HTERT-HM (cell line): Measurements from ENCODE around the genes C16orf96 and RBFOX1.

GRCh38 chr16:4347853-4348622 lies 3.1 kb downstream of the PAM16 start:
- RRBS: 67% methylated on average over 1 of the region's 16 CpGs

- RRBS: 0% methylated on average over 1 of the region's 15 CpGs
These were observed 887 bp upstream of the VASN start for GRCh38 chr16:4370531-4371391.

DNA sequence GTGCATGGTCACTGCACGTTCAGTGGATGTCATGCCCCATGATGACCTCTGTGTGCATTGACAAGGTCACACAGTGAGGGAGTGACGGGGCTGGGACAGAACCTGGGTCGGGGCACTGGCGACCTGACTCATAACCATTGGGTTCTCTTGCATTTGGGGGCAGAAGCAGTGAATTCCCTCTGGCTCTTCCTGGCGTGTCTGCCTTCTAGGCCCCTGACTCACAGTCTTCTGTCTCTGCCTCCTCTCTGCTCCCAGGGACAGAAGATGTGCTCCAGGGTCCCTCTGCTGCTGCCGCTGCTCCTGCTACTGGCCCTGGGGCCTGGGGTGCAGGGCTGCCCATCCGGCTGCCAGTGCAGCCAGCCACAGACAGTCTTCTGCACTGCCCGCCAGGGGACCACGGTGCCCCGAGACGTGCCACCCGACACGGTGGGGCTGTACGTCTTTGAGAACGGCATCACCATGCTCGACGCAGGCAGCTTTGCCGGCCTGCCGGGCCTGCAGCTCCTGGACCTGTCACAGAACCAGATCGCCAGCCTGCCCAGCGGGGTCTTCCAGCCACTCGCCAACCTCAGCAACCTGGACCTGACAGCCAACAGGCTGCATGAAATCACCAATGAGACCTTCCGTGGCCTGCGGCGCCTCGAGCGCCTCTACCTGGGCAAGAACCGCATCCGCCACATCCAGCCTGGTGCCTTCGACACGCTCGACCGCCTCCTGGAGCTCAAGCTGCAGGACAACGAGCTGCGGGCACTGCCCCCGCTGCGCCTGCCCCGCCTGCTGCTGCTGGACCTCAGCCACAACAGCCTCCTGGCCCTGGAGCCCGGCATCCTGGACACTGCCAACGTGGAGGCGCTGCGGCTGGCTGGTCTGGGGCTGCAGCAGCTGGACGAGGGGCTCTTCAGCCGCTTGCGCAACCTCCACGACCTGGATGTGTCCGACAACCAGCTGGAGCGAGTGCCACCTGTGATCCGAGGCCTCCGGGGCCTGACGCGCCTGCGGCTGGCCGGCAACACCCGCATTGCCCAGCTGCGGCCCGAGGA lies 9.3 kb downstream of the VASN start:
- RRBS: no CpG with 5 or more reads among the region's 57 CpGs

DNA sequence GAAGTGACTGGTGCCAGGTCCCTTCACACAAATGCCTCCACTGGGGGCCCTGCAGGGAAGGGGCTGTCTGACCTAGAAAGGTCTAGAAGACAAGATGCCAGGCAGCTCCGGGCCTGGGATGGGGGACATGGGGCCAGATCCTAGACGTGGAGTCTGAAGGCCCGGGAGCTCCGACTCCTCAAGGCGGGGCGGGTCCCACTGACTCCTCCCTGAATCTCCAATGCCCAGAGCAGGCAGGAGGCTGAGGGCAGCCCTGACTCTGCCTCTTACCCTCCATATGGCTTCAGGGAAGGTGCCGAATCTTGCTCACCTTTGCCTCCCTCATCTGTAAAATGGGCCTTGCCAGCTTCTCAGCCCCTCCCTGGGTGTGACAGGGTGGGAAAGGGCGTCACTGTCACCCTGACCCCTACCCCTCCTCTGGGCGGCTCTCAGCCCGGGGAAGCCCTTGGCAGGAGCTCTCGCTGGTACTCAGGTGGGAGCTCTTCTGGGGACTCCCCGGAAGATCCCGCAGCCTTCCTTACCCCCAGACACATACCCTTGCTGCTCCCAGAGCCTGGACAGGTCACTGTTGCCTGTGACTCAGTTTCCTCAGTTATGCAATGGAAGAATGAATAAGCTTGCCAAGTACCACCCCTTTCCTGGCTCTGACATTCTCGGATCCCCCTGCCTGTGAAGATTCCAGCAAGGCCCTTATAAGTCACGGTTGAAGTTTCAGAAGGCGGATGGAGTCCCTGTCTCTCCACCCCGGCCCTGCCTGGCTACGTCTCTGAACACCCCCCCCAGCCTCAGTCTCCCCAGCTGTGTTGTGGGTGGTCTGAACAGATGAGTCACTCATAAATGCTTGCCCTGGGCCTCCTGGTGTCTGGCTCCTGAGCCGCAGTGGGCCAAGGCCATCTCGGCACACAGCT lies 15.0 kb downstream of the VASN start:
- RRBS: 24% methylated on average over 6 of the region's 20 CpGs

GRCh38 chr16:4425237-4425698 lies 400 bp upstream of the DNAJA3 start:
- RRBS: no CpG with 5 or more reads among the region's 32 CpGs

DNA sequence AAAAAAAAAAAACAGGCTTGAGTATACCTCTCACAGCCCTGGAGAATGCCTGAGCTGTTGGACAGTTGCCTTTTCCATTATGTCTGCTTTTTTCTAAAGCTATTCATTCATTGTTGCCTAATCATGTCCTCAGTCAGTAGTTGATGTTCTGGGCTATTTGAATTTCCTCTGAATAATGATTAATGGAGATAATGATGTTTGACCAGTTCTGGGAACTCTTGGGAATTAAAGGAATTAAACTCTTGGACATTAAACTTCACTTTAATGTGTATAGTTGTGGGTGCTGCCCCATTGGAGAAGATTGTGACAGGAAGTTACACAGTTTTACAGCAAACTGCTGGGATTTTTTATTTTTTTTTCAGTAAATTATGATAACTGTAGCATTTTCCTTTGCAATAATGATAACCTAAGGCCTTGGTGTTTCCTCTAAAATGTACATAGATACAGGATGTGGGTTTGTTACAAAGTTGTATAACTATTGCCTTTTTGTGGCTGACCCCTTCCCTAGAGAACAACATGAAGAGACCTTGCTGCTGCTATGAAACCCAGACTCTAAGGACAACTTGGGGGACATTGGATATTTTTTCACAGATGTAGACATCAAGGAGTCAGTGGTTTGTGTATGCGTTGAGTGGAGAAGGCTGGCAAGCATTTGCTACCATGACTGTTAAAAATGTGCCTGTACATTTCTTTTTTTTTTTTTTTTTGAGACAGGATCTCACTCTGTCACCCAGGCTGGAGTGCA lies 12.1 kb downstream of the HMOX2 start:
- RRBS: no CpG with 5 or more reads among the region's 1 CpG

- RRBS: no CpG with 5 or more reads among the region's 3 CpGs
These were observed 24.7 kb downstream of the HMOX2 start for GRCh38 chr16:4500880-4501258.

DNA sequence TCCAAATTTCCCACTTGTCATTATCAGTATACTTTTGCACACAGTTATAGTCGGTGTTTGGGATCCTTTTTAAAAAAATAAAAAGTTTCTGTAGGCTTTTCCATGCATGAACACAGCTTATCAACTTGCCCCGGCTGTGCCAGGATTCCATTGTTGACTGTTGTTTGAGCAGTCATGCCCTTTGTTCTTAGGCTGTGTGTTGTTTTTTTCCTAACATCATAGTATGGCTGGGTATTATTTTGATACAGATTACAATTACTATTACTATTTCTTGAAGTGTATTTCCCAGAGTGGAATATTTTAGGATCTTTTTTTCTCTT lies 25.0 kb downstream of the HMOX2 start:
- RRBS: no CpG with 5 or more reads among the region's 2 CpGs

DNA sequence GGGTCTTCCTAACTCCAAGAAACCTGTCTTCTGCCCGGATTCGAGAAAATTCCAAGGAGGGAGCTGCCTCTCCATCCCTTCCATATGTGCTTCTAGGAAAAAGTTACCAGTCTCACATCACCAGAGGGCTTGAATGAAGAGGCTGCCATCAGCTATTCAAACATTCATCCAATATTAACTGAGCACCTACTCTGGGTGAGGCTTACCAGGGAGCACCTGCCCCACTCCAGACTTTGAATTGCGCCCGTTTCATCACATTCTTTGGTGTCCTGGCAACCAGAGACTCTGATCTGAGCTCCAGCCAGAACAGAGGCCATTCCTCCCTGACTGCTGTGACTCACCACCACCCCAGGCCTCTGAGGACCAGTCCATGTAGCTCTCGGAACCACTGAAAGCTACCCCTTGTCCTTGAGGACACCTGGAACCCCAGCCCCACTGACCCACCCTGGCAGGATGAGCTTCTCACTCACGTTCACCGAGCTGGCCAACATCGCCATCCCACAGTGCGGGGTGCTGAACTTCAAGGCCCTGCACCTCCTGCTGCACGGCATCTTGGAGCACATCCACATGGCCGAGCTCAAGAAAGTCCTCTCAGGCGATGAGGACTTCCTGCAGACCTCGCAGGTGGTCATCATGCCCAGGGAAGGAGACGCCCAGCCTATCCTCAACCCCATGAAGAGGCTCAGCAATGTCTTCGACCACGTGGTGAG lies at the start of gene C16orf96:
C16orf96 (plus strand) TSS at position 304 of the 710 bp plus-strand sequence.
- RRBS: no CpG with 5 or more reads among the region's 16 CpGs

GRCh38 chr16:4625552-4626091 lies 996 bp downstream of the MGRN1 start:
- RRBS: no CpG with 5 or more reads among the region's 10 CpGs

GRCh38 chr16:4659033-4659692 lies 34.2 kb upstream of the NUDT16L1 start:
- RRBS: no CpG with 5 or more reads among the region's 19 CpGs

- RRBS: no CpG with 5 or more reads among the region's 10 CpGs
These were observed 25.0 kb upstream of the NUDT16L1 start for GRCh38 chr16:4668276-4668912.

GRCh38 chr16:4701380-4701829 lies 8.0 kb downstream of the NUDT16L1 start:
- RRBS: no CpG with 5 or more reads among the region's 19 CpGs

GRCh38 chr16:4713115-4713647 lies 19.8 kb downstream of the NUDT16L1 start:
- RRBS: no CpG with 5 or more reads among the region's 9 CpGs

- RRBS: under 1% methylated on average over 16 of the region's 19 CpGs
These were observed 212 bp downstream of the GLYR1 start for GRCh38 chr16:4846994-4847158.

DNA sequence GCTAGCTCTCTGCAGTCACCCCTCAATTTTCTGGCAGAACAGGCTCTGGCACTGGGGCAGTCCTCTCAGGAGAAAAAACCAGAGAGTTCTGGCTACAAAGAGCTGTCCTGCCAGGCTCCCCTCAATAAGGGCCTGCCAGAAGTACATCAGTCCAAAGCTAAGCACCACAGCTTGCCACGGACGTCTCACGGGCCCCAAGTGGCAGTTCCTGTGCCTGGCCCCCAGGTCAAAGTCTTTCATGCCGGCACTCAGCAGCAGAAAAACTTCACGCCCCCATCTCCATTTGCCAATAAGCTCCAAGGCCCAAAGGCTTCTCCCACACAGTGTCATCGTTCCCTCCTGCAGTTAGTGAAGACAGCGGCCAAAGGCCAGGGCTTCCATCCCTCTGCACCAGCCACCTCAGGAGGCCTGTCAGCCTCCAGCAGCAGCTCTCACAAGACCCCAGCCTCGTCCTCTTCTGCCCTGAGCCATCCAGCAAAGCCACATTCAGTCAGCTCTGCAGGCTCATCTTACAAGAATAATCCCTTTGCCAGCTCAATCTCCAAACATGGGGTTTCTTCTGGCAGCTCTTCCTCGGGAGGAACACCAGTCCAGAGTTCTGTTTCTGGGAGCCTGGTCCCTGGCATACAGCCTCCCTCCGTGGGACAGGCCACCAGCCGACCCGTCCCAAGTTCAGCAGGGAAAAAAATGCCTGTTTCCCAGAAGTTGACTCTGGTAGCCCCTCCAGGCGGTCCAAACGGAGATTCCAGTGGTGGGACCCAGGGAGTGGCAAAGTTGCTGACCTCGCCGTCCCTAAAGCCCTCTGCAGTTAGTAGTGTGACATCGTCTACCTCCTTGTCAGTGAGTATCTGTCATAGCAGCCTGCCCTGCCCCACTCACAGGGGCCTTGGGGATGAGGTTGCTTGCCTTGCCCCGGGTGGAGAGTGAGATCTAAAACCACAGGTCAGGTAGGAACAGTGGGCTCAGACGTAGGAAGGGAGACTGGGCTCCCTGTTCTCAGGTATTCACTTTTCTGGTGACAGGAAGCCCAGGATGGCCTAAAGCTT lies 27.6 kb downstream of the UBN1 start:
- RRBS: no CpG with 5 or more reads among the region's 19 CpGs

GRCh38 chr16:4981798-4982472 lies 23.8 kb downstream of the SEC14L5 start:
- RRBS: no CpG with 5 or more reads among the region's 17 CpGs

DNA sequence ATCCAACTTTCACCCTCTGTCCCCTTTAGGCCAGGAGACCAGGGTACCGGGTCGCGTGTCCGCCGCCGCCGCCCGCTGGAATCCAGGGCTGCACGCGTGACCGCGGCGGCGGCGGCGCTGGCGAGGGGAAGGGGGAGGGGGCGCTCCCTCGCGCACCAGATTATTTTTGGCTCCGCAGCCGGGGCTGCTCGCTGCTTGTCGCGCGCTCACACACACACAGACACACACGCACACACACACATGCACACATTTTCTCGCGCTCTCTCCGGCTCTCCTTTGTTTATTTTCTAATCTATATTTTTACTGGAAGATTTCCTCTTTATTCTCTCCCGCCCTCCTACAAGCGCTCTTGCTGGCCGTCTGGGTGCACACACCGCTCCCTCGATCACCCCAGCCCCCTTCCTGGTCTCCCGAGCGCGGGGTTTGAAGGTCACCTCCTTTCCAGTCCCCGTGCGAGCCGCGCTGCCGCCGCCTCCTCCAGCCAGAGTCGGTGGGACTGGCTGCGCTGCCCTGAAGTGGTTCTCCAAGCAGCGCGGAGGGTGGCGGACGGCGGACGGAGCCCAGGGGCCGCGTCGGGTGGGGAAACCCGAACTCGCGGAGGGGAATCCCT lies at the start of gene RBFOX1:
RBFOX1 (plus strand) TSS at position 158 of the 610 bp plus-strand sequence.
- RRBS: 13% methylated on average over 8 of the region's 58 CpGs

DNA sequence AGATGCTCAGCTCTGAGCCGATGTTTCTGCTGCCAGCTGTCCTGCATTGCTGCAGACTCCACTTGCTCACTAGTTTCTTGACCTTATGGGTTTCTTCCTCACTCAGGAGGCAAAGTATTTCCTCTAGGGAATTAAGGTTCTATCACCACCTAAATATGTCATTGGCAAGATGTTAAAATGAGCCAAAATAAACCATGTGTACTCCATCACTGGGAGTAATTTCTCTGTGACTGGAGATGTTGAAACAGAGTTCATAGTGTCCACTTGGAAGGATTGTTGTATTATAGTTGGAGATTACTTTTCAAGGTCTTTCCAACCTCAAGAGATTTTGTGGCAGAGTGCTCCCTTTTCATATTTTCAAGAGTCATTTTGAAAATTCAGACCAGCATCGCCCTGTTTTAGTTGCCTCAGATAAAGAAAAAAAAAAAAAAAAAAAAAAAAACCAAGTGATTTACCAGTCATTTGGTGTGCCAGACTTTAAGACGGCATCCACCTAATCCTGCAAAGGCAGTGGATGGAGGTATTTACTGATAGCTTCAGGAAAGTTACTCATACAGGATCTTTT lies 1255.1 kb downstream of the TMEM114 start:
- RRBS: no CpG with 5 or more reads among the region's 3 CpGs

- RRBS: no CpG with 5 or more reads among the region's 11 CpGs
These were observed 22.5 kb downstream of the TMEM114 start for GRCh38 chr16:8567770-8568154.